IMR-90 (cell line): ENCODE data around the gene YES1.

- RRBS, result no CpG with 5 or more reads among the region's 5 CpGs
CAGE:
- cytosol, long polyA plus RNA, result no peak
- long polyA plus RNA, result no peak
- nucleus, long polyA plus RNA, result no peak
Observed at GRCh38 chr18:194825-196071, 36.9 kb downstream of the USP14 start.

DNA sequence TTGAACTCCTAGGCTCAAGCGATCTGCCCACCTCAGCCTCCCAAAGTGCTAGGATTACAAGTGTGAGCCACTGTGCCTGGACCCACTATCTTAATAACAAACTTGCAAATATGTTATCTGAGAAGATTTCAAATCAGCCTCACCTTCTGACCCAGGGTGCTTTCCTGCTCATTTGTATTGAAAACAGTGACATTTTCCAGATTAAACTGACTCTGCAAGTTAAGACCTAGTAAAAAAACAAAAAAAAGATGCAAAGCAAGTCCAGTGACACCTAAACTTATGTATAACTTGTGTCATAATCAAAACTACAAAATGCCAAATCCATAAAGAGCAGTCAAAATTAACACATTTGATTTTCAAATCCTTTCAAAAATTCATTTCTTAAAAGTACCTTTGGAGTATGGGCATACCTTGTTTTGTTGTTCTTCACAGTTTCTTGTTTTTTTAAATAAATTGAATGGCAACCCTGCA is 13.7 kb downstream of the THOC1 start:
- RRBS, result no CpG with 5 or more reads among the region's 1 CpG
CAGE:
- cytosol, long polyA plus RNA, result no peak
- long polyA plus RNA, result no peak
- nucleus, long polyA plus RNA, result no peak

DNA sequence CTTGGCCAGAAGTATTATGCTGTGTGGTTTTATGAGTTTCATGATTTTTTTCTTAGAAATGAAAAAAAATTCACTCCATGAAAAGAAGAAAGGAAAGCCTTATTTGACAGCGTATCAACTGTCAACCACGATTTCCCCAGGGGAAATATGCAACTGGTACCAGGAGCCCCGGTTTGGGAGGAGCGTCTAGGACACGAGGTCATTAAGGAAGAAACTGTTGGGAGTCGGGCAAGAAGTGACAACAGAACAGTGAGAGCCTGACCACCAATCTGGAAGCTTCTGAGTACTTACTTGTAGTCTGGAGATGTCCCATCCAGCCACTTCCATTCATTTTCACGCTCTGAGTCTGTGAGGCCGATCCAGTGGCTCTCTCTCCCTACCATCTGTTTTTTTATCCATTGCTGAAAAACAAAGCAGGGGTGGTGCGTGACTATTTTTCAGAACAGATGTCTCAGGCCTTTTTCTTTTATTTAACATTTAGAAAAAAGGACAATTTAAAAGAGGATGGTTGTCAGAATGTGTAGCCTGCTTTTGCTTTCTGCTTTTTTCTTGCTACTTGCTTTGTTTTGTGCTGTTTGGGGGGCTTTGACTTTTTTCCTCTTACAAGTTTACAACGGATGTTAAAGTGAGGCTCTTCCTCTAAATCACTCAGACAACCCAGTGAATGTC is 63.7 kb upstream of the THOC1 start:
- RRBS, result no CpG with 5 or more reads among the region's 10 CpGs
CAGE:
- cytosol, long polyA plus RNA, result no peak
- long polyA plus RNA, result no peak
- nucleus, long polyA plus RNA, result no peak

GRCh38 chr18:724193-725326 is 12.1 kb upstream of the ENOSF1 start:
- RRBS, result no CpG with 5 or more reads among the region's 6 CpGs
CAGE:
- cytosol, long polyA plus RNA, result no peak
- long polyA plus RNA, result no peak
- nucleus, long polyA plus RNA, result no peak

GRCh38 chr18:811180-811762 is 771 bp downstream of the YES1 start:
- RRBS, result no CpG with 5 or more reads among the region's 21 CpGs
CAGE:
- cytosol, long polyA plus RNA, result no peak
- long polyA plus RNA, result no peak
- nucleus, long polyA plus RNA, result no peak

DNA sequence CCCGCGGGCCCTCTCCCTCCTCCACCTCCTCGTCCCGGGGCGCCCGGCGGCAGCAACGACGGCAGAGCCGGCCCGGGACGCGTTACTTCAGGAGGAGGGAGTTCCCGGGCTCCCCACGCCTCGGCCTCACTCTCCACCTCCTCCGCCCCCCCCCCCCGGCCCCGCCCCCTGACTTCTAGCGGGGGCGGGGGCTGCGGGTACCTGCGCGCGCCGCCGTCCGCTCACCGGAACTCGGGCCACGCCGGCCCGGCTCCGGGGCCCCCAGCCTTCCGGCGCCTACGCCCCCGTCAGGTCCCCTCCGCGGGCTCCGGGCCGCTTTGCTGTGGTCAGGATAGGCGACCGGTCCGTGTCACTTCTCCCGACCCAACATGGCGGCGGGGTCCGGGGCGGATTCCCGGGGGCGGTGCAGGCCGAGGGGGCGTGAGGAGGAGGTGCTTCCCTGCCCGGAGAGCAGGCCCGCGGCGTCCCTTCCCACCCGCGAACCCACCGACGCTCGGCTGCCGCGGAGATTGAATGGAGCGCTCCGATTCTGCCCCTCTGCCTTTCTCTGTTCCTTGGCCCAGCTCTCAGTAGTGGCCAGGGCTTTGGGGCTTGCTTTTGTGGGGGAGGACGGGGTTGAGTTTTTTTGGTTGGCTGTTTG is at the start of gene YES1:
YES1 (minus strand) TSS at position 60 of the 640 bp plus-strand sequence.
- RRBS, result 1% methylated on average over 35 of the region's 68 CpGs
CAGE:
- cytosol, long polyA plus RNA, result start-site peak on the minus strand centred at position 163 of the sequence, 421 bp wide, 1,242 and 2,015 reads in 2 replicates
- long polyA plus RNA, result start-site peak on the minus strand centred at position 35 of the sequence, 162 bp wide, 977 and 1,587 reads in 2 replicates
- nucleus, long polyA plus RNA, result start-site peak on the minus strand centred at position 59 of the sequence, 114 bp wide, 459 and 598 reads in 2 replicates; start-site peak on the minus strand centred at position 362 of the sequence, 87 bp wide, 30 and 68 reads in 2 replicates

DNA sequence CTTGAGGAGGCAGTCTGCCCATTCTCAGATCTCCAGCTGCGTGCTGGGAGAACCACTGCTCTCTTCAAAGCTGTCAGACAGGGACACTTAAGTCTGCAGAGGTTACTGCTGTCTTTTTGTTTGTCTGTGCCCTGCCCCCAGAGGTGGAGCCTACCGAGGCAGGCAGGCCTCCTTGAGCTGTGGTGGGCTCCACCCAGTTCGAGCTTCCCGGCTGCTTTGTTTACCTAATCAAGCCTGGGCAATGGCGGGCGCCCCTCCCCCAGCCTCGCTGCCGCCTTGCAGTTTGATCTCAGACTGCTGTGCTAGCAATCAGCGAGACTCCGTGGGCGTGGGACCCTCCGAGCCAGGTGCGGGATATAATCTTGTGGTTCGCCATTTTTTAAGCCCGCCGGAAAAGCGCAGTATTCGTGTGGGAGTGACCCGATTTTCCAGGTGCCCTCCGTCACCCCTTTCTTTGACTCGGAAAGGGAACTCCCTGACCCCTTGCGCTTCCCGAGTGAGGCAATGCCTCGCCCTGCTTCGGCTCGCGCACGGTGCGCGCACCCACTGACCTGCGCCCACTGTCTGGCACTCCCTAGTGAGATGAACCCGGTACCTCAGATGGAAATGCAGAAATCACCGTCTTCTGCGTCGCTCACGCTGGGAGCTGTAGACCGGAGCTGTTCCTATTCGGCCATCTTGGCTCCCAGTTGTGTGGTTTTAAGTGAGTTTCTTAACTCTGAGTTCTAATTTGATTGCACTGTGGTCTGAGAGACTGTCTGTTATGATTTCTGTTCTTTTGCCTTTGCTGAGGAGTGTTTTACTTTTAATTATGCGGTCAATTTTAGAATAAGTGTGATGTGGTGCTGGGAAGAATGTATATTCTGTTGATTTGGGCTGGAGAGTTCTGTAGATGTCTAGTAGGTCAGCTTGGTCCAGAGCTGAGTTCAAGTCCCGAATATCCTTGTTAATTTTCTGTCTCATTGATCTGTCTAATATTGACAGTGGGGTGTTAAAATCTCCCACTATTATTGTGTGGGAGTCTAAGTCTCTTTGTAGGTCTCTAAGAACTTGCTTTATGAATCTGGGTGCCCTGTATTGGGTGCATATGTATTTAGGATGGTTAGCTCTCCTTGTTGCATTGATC is 71.9 kb downstream of the ADCYAP1 start:
- RRBS, result no CpG with 5 or more reads among the region's 40 CpGs
CAGE:
- cytosol, long polyA plus RNA, result no peak
- long polyA plus RNA, result no peak
- nucleus, long polyA plus RNA, result no peak

DNA sequence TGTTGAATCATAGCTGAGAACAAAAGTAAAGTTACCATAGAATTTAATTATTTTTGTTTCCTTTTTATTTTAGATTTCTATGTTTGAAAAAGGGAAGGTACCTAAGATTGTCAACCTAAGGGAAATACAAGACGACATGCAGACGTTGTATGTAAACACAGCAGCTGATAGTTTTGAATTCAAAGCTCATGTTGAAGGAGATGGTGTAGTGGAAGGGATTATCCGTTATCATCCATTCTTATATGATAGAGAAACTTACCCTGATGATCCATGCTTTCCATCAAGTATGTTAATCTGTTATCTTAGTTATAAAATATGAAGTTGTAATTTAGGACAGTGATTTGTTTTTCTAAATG is 42.2 kb downstream of the SMCHD1 start:
- RRBS, result no CpG with 5 or more reads among the region's 3 CpGs
CAGE:
- cytosol, long polyA plus RNA, result no peak
- long polyA plus RNA, result no peak
- nucleus, long polyA plus RNA, result no peak

DNA sequence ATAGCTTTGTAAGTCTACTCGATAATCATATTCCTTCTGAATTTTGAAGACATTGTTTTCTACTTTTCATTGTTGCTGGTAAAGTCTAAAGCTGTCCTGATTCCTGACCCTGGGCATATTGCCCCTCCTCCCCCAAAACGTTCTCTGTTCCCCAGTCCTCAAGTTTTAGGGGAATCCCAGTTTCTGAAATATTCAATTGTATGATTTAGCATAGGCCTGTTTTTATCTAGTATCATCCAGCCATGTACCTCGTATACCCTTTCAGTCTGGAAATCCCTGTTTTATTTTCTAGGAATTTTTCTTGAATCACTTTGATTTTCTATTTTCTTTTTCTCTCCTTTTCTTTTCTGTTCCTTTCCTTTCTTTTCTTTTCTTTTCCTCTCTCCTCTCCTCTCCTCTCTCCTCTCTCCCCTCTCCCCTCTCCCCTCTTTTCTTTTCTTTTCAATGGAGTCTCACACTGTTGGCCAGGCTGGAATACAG is 63.4 kb downstream of the SMCHD1 start:
- RRBS, result no CpG with 5 or more reads among the region's 3 CpGs
CAGE:
- cytosol, long polyA plus RNA, result no peak
- long polyA plus RNA, result no peak
- nucleus, long polyA plus RNA, result no peak

- RRBS, result no CpG with 5 or more reads among the region's 6 CpGs
CAGE:
- cytosol, long polyA plus RNA, result no peak
- long polyA plus RNA, result no peak
- nucleus, long polyA plus RNA, result no peak
Observed at GRCh38 chr18:2735403-2736381, 80.2 kb downstream of the SMCHD1 start.

DNA sequence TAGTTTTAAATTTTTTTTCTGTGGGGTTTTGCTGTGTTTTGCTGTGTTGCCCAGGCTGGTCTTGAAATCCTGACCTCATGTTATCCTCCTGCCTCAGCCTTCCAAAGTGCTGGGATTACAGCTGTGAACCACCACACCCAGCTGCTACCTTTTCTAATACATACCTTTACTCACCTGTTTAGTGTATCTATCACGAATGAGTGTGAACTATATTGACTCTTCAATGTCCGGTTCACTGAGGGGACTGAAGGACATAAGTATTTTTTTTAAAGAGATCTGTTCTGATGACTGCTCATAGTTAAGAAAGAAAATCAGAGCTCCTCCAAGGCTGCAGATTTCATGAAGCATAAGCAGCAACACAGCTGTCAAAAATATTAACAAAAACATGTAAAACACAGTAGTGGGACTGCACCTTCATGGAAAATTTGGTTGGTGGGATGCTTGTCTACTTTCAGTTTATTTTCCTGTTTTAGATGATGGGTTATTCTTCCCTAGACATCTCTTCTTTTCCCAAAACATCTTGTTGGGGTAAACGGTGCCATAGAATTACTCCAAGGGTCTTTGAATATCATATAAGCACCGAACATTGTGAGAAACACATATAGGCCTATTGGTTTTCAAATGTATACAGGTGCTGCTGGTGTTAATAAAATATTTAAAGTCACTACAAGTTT is 84.0 kb upstream of the EMILIN2 start:
- RRBS, result no CpG with 5 or more reads among the region's 4 CpGs
CAGE:
- cytosol, long polyA plus RNA, result no peak
- long polyA plus RNA, result no peak
- nucleus, long polyA plus RNA, result no peak

DNA sequence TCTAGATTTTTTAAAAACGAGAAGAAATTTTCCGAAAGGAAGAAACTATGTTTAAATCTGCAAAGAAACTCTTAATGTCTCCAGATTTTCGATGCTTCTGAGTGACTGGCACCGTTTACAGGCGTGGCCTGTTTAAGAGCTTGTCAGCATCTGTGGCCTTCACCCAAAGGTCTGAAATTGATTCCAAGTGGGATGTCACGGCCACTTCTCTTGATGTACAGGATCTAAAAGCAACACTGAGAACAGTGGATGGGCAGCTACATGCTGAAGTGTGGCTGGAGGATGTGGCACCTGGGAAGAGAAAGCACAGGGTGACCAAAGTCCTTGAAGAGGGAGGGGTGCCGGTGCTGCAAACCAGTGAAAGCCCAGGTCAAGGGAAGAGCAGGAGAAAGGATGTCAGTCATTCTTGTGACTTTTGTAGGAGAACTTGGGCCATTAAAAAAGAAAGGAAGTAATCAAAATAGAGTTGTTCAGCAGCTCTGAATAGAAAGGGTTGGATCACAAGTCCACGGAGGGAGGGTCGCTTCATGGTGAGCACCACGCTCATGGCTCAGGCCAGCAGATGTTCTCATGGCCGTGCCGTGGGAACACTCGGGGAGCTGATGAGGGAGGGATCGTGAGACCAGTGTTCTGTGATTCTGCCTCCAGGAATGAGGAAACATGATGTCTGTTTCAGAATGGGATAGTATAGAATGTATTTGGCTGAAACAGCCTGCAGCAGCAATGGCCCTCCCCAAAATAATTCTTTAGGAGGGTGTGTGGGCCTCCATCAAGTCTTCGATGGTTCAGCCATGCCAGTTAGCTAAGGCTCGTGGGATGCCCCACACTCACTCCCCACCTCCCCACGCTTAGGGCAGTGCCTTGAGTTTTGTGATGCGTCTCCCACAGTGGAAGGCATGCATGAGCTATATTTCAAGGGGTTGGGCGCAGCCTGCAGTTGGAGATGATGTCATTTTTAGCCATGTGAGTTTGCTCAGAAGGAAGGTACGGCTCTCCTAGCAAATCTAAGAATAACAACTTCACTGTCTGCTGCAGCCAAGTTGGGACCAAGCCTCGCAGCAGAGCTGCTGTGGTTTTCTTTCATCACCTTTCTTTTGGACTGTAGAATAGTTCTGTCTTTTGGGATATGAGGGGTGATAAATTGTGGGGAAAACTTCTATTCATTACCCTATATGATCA is 28.3 kb downstream of the EMILIN2 start:
- RRBS, result no CpG with 5 or more reads among the region's 21 CpGs
CAGE:
- cytosol, long polyA plus RNA, result no peak
- long polyA plus RNA, result no peak
- nucleus, long polyA plus RNA, result no peak

GRCh38 chr18:2881416-2882313 is 34.9 kb downstream of the EMILIN2 start:
- RRBS, result no CpG with 5 or more reads among the region's 19 CpGs
CAGE:
- cytosol, long polyA plus RNA, result no peak
- long polyA plus RNA, result no peak
- nucleus, long polyA plus RNA, result no peak

GRCh38 chr18:2889536-2890341 is 42.9 kb downstream of the EMILIN2 start:
- RRBS, result no CpG with 5 or more reads among the region's 4 CpGs
CAGE:
- cytosol, long polyA plus RNA, result no peak
- long polyA plus RNA, result no peak
- nucleus, long polyA plus RNA, result no peak

- RRBS, result no CpG with 5 or more reads among the region's 6 CpGs
CAGE:
- cytosol, long polyA plus RNA, result no peak
- long polyA plus RNA, result no peak
- nucleus, long polyA plus RNA, result no peak
Observed at GRCh38 chr18:2981082-2981946, 31.6 kb downstream of the LPIN2 start.

DNA sequence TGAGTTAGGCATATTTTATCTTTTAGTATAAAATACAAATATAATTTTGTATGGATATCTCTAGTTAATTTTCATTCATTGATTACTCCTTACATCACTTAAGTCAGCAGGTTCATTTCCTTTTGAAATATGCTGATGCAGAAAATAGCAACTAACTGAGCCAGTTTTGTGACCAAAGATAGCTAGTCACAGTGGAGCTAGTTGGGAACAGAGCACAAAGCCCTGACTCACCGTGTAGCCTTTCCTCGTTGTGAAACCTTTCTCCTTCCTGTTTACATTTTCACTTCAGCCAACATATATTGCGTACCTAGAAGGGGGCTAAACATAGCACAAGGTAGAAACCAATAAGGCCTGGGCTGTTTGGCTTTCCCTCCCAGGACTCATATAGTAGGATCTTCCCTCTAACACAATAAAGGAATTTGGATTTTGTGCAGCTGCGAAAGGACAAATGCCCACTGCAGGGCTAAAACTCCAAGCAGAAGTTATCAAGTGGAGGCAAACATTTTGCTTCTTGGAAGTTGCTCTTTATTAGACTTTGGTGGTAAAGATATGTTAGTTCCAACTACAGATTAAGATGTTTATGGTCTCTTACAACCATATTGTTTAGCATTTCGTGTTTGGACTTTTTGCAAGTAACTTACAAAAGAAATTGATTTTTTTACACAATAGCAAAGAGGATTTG is 24.5 kb upstream of the LPIN2 start:
- RRBS, result no CpG with 5 or more reads among the region's 5 CpGs
CAGE:
- cytosol, long polyA plus RNA, result no peak
- long polyA plus RNA, result no peak
- nucleus, long polyA plus RNA, result no peak

- RRBS, result no CpG with 5 or more reads among the region's 1 CpG
CAGE:
- cytosol, long polyA plus RNA, result no peak
- long polyA plus RNA, result no peak
- nucleus, long polyA plus RNA, result no peak
Observed at GRCh38 chr18:3056000-3056261, 43.0 kb upstream of the LPIN2 start.

DNA sequence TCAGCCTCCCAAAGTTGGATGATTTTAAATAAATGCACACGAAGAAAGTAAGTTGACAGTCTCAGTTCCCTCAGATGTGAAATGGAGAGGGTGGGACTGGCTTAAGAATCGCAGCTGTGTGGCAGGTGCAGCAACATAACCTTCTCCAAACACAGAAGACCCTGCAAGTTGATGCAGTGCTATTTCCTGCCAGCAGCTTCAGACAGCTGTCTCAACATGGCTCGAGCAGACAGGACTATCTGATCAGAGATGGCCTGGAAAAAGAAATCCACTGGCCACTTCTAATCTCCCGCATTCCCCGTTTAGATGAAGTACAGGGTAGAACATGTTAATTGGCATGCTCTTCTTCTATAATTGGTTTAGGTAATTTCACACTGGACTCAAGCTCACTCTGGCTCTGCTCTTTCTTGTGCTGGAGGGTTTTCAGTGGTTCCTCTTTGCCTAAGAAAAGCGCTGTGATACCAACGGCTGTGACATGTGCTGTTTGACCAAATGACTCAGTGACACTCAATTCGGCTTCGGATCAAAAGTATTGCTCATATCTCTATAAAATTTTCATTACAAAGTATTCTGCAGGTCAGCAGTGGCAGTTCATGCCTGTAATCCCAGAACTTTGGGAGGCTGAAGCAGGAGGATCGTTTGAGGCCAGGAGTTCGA is 40.2 kb downstream of the MYOM1 start:
- RRBS, result no CpG with 5 or more reads among the region's 11 CpGs
CAGE:
- cytosol, long polyA plus RNA, result no peak
- long polyA plus RNA, result no peak
- nucleus, long polyA plus RNA, result no peak

DNA sequence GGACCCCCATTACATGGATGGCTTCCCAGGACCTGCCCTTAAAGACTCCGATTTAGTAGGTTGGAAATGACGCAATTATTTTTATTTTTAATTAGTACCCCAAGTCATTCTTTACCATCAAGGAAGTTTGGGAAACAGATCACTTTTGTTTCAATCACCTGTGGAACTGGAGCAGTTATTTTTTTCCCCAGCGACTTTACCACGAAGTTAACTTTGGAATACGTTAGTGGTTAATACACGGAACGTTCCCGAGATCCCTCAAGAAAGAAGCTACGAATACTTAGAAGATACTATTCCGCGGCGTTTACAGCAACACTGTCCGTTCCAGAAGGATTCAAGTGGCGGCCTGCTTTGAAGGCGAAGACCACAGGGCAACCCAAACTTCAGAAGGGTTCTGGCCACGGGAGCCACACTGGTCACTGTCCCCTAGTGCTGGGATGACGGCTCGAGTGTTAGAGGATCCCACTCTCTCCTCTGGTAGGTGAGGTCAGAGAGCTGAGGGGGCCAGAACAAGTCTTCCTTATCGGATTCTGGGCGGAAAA is 1.2 kb upstream of the MYL12A start:
- RRBS, result no CpG with 5 or more reads among the region's 20 CpGs
CAGE:
- cytosol, long polyA plus RNA, result no peak
- long polyA plus RNA, result no peak
- nucleus, long polyA plus RNA, result no peak

DNA sequence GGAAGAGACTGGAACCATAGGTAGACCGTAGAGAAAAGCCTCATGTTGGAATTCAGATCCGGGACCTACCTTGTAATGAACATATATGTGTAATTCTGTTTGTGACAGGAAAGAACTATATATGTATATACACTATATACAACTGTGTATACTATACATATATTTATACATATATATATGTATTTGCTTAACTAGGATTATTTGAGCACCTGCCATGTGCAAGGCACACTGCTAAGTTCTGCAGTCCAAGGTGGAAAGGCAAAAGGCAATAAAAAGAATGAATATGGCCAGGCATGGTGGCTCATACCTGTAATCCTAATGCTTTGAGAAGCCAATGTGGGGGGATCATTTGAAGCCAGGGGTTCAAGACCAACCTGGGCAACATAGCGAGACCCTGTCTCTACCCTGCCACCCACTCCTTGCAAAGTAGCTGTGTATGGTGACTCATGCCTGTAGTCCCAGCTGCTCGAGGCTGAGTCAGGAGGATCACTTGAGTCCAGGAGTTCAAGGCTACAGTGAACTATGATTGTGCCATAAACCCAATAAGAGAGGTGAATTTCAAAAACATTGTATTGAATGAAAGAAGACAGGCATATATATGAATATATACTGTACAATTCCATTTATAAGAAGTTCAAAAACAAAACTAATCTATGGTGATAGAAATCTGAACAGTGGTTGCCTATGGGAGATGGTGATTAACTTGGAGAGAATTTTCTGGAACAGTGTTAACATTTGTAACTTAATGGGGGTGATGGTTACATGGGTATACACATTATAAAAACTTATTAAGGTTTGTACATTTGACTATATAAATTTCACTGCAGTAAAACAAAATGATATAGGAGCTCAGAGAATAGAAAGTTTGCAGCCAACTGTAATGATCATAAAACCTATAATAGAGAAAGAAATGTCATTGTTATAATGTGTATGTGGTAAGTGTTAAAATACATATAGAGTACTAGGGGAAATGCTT is 2.5 kb downstream of the MYL12B start:
- RRBS, result no CpG with 5 or more reads among the region's 4 CpGs
CAGE:
- cytosol, long polyA plus RNA, result no peak
- long polyA plus RNA, result no peak
- nucleus, long polyA plus RNA, result no peak